HT1080 (cell line): ENCODE measurements around a stretch of chr6.

DNA sequence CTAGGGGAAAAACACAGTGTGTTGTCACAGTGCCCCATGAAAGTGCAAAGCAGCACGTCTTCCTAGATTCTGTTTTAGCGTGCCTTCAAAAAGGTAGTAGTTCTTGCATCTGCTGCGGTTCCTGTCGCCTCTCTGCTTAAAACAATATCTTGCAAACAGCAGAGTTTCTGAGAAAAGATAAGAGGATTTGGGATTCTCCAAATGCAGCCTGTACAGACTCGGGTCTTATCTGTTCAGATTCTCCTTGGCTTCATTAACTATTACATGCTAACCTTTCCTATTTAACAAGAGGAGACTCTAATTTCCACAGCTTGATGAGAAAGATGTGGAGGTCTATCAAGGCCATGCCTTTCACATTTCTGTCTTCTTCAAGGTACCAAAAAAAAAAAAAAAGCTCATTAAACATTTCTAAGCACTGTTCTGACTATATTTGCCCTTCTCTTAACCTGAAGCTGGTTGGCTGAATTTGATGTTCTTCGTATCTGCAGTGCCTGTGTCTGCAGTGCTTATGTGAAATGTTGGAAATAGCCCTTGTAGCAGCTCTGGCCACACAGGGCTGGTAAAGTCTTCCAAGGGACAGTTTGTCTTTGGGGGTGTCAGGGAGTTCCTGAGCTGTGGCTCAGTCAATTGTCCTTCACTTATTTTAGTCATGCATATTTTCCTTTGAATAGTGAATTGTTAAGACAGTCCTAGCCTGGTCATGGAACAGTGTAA lies 297.6 kb downstream of the ADGB start:
RAMPAGE:
- cytosol, long total RNA, result no peak
- long total RNA, result no peak
- nucleus, long total RNA, result no peak

GRCh38 chr6:146985033-146985602 lies 219.1 kb upstream of the STXBP5 start:
RAMPAGE:
- cytosol, long total RNA, result no peak
- long total RNA, result no peak
- nucleus, long total RNA, result no peak

RAMPAGE:
- cytosol, long total RNA, result no peak
- long total RNA, result no peak
- nucleus, long total RNA, result no peak
Observed at GRCh38 chr6:147321788-147322799, 117.9 kb downstream of the STXBP5 start.

GRCh38 chr6:147357689-147358398 lies 150.6 kb upstream of the SAMD5 start:
RAMPAGE:
- cytosol, long total RNA, result no peak
- long total RNA, result no peak
- nucleus, long total RNA, result no peak

DNA sequence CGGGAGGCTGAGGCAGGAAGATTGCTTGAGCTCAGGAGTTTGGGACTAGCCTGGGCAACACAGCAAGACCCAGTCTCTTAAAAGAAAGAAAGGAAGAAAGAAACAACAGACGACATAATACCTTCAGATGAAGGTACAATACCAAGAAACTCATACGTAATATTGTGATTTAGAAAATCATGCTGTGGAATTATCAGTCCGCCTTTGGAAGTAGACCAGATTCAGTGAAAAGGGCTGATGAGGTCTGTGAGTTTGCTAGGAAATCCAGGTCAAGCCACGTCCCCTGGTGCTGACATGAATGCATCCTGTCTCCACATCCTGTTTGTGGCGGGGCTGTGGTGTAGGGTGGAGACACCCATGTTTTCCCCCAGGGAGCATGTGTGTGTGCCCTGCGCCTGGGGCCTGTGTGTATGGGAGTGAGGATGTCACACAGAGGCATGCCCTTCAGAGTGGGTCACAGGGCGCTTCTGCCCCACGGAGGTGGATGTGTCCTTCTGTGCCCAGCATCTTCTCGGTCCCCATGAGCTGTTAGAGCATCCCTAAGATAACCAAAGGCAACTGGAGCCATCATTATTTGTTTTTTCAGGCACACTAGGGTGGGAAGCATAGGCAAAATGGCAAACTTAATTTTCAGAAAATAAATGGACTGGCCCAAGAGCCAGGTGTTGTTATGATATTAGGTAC lies 109.1 kb downstream of the SASH1 start:
RAMPAGE:
- cytosol, long total RNA, result no peak
- long total RNA, result no peak
- nucleus, long total RNA, result no peak

DNA sequence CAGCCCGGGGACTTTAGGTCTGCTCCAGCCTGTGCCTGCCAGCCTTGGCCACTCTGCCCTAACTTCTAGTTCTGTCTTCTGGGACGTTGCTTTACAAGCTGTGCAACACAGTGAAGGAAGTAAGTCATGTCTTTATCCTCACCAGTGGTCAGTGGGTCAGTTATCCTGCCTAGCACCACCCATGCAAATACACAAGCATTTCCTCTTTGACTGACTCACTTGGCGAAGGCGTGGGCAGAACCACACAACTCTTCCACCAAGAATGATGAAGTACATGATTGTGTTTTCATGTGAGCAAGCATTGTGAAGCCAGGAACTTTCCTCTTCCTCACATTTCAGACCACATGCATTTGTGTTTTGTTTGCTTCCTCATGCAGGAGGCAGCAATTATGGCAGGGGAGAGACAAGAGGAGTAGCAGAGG lies 180.5 kb upstream of the UST start:
RAMPAGE:
- cytosol, long total RNA, result no peak
- long total RNA, result no peak
- nucleus, long total RNA, result no peak

RAMPAGE:
- cytosol, long total RNA, result no peak
- long total RNA, result no peak
- nucleus, long total RNA, result no peak
Observed at GRCh38 chr6:149031815-149032347, 285.1 kb downstream of the UST start.

GRCh38 chr6:149169916-149170231 lies 147.6 kb upstream of the TAB2 start:
RAMPAGE:
- cytosol, long total RNA, result no peak
- long total RNA, result no peak
- nucleus, long total RNA, result no peak

RAMPAGE:
- cytosol, long total RNA, result no peak
- long total RNA, result no peak
- nucleus, long total RNA, result no peak
Observed at GRCh38 chr6:149271819-149272104, 45.8 kb upstream of the TAB2 start.

RAMPAGE:
- cytosol, long total RNA, result no peak
- long total RNA, result no peak
- nucleus, long total RNA, result no peak
Observed at GRCh38 chr6:149508427-149508853, 23.6 kb upstream of the ZC3H12D start.

DNA sequence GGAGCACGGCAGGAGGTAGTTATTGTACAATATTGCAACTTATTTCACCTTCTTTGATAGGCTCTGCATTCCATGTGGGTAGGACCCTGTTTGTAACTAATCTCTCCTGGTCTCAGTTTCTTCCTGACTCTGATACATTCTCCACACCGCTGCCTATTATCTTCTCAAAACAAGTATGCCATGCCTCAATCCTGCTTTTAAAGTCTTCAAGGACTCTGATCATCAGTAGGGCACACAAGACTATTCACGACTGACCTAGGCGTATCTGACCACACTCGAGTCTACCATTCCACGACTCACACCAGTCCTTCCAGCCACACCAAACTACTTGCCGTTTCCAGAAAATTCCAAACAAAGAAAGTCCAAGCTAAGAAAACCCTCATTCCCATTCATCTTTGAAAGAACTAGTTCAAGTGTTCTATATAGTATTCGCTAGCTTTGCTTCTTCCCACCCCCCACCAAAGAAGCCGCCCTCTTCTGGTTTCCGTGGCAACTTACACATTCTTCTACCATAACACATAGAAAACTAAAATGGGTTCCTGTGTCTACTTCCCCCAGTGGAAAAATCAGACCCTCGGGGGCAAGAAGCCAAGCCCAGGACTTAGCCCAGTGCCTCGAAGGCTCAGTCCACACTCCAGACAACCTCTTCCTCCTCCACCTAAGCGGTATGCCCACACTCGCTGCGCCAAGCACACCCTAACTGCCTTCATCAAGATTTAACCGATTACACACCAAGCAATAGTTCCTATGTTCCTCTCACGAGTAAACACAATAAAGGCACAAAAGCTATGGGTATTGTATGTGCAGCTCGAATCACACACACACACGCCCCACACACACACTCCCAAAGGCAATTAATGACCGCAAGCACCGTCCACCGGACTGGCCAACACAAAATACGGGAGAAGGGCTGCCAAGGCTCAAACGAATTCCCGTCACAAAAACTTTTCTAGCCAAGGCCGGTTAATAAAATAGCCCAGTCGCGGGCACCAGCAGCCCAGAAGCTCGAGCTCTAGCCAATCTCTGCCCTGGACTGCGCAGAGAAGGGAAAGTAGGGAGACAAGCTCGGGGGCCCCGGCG lies 673 bp downstream of the PPIL4 start:
RAMPAGE:
- cytosol, long total RNA, result no peak
- long total RNA, result no peak
- nucleus, long total RNA, result no peak

DNA sequence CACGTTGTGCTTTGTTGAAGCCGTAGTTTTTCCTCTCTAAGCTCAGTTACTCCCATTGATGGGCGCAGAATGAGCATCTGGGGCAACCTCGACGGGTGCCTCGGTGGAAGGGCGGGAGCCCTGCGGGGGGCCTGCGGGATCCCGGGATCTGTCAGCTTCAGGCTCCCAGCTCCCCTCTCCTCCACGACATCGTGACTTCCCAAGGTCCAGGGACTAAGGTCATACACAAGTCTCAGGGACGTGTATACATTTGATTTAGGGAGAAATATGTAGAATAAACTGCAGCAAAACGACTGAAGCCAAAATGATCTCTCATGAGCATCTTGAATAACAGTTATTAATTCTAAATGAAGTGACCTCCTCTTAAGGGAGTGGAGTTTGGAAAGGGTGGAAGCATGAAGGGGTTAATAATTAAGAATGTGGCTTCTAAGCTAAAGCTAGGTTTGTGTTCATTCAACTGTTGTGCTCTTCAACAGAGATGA lies 1.3 kb downstream of the PPP1R14C start:
RAMPAGE:
- cytosol, long total RNA, result no peak
- long total RNA, result no peak
- nucleus, long total RNA, result no peak

GRCh38 chr6:150185640-150186012 lies 42.8 kb downstream of the PPP1R14C start:
RAMPAGE:
- cytosol, long total RNA, result no peak
- long total RNA, result no peak
- nucleus, long total RNA, result no peak

GRCh38 chr6:150214640-150214947 lies 71.8 kb downstream of the PPP1R14C start:
RAMPAGE:
- cytosol, long total RNA, result no peak
- long total RNA, result no peak
- nucleus, long total RNA, result no peak

DNA sequence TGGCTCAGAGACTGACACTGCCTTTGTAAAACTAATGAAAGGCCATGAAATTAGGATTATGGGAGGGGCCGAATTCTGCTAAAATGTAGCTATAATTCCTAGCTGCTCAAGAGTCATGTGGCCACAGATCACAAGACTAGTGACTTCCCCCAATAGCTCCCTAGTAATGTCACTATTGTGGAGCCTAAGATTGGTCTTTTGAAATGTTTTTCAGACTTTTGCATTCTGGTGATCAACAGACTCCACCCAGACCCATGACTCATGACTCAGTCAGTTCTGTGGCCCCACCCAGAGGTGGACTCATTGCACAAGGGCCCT lies 71.6 kb upstream of the IYD start:
RAMPAGE:
- cytosol, long total RNA, result no peak
- long total RNA, result no peak
- nucleus, long total RNA, result no peak

GRCh38 chr6:150398016-150398476 lies 29.2 kb downstream of the IYD start:
RAMPAGE:
- cytosol, long total RNA, result no peak
- long total RNA, result no peak
- nucleus, long total RNA, result no peak

DNA sequence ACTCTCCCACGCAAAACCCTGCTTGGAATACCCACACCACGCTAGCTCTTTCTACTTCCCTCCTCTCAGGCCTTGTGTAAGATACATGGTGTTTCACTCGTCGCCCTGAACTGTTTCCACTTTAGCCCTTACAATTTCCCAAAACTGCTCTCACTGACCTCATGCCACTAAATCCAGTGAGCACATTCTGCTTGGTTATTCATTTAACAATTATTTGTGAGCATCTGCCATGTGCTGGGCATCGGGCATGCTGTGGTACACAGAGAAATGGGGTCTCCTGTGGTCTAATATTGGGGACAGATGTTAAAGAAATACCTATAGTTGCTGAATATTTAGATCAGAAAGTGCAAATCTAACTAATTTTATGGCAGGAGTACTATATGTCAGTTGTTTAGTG lies 40.9 kb downstream of the PLEKHG1 start:
RAMPAGE:
- cytosol, long total RNA, result no peak
- long total RNA, result no peak
- nucleus, long total RNA, result no peak

RAMPAGE:
- cytosol, long total RNA, result no peak
- long total RNA, result no peak
- nucleus, long total RNA, result no peak
Observed at GRCh38 chr6:150925853-150926651, 60.5 kb downstream of the MTHFD1L start.

GRCh38 chr6:151019352-151019791 lies 153.9 kb downstream of the MTHFD1L start:
RAMPAGE:
- cytosol, long total RNA, result no peak
- long total RNA, result no peak
- nucleus, long total RNA, result no peak

RAMPAGE:
- cytosol, long total RNA, result no peak
- long total RNA, result no peak
- nucleus, long total RNA, result no peak
Observed at GRCh38 chr6:151059587-151060054, 180.1 kb upstream of the AKAP12 start.